HL-60 (cell line): ENCODE results near the genes FAM114A1, WDR19 and CHRNA9.

GRCh38 chr4:38654068-38654750 is 9.8 kb upstream of the KLF3 start:
- RRBS = no CpG with 5 or more reads among the region's 11 CpGs

DNA sequence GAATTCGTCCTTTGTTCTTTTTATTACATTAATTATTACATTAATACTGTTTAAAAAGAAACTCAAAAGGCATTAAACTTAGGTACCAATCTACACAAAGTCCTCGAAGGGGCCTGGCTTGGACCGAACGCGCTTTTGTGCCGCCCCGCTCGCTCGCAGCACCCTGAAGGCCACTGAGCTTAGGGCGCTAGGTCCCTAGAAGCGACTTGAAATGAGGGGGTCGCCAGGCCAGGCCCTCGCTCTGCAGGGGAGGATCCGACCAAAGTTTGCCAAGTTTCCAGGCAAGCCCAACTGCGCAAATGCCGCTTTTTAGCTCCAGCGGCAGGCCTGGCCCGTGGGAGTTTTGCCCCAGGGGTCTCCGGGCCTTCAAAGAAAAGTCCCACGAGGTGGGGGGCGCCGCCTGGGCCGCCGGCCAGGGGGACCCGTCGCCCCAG is 1.1 kb upstream of the KLF3 start:
- RRBS = 5% methylated on average over 8 of the region's 26 CpGs

DNA sequence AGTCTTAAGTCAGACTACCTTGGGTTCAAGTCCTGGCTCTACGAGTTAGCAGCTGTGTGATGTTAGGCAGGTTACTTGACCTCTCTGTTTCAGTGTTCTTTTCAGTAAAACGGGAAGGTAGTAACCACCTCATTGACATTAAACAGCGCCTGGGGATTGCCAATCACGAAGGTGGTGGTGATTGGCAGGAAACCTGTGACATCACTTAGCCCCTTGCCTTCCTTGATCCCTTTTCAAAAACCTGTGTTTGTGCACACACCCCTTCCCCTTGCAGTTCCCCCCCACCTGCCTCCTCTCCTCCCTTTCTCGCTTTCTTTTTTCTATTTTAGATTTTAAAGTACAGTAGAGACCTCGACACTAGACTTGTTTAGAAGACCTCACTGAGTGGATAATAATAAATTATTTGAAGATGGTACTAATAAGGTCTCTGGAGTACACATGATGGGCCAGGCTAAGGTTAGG is 7.7 kb downstream of the KLF3 start:
- RRBS = no CpG with 5 or more reads among the region's 6 CpGs

DNA sequence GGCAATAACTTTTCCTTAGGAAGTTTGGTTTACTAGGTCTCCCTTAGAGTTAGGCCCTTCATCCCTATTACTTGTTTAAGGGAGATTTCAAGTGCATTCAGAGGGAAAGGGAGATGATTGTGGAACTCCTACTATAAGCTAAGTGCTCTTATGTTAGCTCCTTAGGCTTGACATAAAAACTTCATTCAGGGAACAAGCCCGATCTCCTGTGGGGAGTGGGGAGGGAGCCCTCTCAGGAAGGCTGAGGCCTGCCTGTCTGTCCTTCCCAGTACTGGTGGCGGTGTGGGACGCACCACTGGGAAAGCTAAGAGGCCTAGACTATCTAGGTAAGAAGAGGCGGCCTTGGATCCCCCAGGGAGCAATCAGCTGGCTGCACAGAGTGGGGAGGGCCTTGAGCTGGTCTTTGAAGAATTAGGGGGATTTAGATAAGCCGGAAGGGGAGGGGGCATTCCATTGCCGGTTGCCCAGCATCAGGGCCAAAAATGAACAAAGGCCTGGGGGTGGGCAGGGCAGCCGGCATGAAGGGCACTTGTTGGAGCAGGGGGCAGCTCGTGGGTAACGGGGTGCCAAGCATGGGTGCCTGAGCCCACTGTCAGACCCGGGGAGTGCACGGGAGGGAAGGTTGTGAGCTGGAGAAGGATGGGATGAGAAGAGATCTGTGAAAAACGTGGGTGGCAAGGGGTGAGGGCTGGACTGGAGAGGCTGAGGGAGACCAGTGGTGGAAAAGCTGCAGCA is 8.3 kb downstream of the KLF3 start:
- RRBS = 98% methylated on average over 3 of the region's 12 CpGs

- RRBS = no CpG with 5 or more reads among the region's 7 CpGs
Observed at GRCh38 chr4:38699175-38700007, 35.4 kb downstream of the KLF3 start.

DNA sequence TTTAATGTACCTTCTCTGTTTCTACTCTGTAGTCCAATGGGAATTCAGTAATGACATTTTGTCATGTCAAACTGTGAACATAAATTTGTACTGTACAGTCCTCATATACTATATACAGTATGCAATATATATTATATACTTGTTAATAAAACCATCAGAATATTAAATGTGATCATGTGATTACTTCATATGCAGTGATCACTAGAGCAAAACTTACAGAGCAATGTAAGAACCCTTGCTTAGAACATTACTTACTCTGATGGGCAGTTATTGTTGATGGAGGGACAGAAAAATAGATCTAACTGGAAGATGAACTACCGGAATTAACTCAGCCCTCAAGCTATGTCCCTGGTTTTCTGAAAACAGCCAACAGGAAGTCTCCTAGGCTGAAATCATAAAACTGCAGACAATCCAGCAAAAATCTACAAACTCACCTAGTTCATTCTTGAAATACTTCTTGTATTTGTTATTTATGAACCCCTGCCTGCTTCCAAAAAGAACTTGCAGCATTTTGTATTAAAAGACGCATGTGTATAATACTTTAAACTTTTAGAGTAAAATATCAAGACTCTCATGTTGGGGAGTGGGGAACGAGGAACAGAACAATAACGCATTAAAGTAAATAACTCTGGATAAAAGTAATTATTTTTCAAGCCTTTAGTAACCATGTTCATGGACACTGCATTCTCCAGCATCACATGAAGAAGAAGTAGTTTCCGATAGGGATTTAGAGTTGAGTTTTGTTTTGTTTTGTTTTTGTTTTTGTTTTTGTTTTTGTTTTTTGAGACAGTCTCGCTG is 37.1 kb downstream of the KLF3 start:
- RRBS = no CpG with 5 or more reads among the region's 6 CpGs

- RRBS = 2% methylated on average over 25 of the region's 56 CpGs
Observed at GRCh38 chr4:38867281-38867898, at the start of gene FAM114A1. Gene FAM114A1 (plus strand): TSS chr4:38867806.

DNA sequence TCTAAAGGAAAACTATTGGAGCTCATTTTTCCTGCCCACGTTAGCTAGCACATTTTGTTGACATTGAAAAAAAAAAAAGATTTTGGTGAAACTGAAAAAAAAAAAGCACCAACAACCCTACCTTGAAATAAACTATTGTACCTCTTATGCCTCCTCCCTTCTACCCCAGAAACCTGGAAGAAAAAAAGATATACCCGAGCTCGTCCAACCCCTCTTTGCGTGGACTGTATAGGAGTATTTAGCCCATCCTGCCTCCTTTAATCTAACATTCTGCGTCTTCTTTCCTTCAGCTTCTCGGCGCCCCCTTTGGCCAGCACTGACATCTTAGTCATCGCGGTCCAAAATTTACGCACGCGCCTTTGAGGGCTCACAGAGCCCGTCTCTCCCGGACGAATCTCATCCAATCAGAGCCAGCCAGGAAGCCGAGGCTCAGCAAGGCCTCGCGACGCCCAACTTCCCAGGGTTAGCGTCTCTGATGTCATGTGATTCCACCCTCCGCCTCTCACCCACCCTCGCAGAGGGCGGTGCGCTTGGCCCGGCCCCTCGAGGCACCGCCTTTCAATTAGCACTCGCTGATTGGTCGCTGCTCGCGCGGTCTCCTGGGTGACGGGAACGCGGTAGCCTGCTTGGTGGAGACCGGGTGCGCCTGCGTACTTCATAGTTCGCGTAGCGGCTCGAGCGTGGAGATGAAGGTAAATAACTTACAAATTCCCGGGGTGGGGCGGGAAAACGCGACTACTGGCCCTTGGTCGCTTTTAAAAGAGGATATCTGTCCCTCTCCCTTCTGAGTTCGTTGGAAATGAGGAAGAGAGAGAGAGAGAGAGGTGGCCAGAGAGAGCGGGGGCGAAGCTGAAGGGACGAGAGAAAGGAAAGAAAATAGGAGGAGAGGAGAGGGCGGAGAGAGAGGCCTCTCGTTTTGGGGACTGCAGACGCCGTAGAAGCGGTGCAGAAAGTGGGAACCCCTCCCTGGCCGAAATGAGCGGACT is at the start of gene WDR19:
Gene WDR19, plus strand, starts transcription at position 658 of the 986 bp plus-strand sequence.
- RRBS = 2% methylated on average over 15 of the region's 59 CpGs

DNA sequence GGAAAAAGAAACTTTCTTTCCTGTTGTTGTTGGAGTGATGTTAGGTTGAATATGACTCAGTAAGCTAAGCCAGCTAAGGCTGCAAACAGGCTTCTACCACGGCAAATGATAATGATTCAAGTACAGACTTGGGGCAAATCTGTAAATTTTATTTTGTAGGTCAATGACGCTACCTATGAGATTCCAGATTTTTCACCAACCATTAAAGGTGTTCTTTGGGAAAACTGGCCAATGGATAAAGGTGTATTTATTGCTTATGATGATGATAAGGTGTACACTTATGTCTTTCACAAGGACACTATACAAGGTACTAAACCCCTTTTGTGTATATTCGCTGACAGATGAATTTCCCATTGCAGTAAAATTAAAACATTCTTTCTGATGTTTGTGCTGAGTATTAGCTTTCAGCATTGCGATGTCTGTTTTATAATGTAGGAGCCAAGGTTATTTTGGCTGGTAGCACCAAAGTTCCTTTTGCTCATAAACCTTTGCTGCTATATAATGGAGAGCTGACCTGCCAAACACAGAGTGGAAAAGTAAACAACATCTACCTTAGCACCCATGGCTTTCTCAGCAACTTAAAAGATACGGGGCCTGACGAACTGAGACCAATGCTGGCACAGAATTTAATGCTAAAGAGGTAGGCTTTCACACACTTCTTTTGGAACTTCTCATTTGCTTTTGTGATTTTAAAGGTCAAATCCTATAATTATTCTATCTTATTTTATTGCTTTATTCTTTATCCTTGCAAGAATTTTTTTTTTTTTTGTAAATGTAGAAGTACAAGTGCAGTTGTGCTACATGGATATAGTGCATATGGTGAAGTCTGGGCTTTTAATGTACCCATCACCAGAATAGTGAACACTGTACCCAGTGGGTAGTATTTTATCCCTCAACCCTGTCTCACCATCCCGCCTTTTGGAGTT is 46.0 kb downstream of the WDR19 start:
- RRBS = no CpG with 5 or more reads among the region's 7 CpGs

GRCh38 chr4:39469241-39470292 is 10.7 kb downstream of the LIAS start:
- RRBS = no CpG with 5 or more reads among the region's 5 CpGs

- RRBS = no CpG with 5 or more reads among the region's 6 CpGs
Observed at GRCh38 chr4:39866402-39867171, 111.1 kb downstream of the PDS5A start.

DNA sequence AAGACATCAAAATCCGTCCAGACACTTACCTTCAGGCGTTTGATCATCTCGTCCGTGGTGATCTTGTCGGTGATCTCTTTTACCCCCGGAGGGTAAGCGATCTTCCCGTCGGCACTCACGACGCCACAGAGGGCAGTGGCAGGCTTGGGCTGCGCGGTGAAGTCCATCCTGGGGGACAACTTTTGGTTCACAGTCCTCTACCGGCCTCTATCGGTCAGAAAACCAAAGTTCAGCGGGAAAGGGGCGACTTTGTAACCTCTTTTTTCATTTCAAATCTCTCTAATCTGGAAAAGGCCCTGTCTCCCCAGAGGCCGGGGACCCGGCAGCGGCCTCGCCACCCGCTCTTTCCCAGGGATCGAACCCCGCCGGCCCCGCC is 1.3 kb downstream of the PDS5A start:
- RRBS = 5% methylated on average over 16 of the region's 26 CpGs

DNA sequence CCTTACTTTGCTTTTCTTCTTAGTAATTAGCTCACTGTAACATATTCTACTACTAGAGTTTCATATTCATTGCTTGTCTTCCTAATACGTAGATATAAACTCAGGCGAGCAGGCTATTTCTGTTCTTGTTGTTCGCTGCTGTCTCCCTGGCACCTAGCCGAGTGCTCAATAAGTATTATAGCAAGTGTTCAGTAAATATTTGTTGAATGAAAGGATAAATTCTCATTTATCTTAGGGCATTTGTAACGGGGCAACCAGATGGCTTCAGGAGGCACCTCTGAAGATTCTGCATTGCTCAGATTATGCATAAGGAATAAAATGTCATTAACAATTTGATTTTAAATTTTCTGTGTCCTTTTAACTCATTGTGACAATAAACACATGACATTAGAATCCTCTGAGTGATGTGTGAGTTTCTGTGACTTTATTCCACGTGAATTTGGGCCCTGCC is 6.7 kb upstream of the RHOH start:
- RRBS = no CpG with 5 or more reads among the region's 6 CpGs

DNA sequence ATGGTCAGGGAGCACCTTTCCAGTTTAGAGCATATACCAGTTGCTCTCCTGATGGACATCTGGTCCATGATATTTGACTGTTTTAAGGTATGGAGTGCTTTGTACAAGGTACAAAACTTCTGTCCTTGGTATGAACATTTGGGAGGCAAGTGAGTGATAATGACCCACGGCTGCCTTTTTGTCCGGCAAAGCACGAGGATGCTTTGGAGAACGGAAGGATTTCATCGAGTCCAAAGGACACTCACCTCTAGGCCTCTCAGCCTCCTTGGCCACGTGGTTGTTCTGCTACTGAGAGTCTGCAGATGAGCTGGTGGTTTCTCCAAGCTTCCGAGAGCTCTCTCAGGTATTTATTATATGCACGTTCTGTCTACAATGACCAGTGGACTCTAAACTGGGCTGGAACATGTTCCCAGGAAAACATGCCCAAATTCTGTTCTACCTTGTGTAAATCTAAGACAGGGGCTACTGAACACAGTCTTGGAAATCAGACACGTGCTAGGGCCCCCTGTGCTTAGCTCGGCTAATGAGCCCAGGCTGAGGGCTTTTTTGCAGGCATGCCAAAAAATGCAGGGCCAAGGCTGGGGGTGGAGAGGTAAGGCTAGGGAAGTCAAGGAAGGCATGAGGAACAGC is 21.2 kb downstream of the RHOH start:
- RRBS = no CpG with 5 or more reads among the region's 10 CpGs

- RRBS = no CpG with 5 or more reads among the region's 9 CpGs
Observed at GRCh38 chr4:40307540-40308195, 27.5 kb upstream of the CHRNA9 start.

DNA sequence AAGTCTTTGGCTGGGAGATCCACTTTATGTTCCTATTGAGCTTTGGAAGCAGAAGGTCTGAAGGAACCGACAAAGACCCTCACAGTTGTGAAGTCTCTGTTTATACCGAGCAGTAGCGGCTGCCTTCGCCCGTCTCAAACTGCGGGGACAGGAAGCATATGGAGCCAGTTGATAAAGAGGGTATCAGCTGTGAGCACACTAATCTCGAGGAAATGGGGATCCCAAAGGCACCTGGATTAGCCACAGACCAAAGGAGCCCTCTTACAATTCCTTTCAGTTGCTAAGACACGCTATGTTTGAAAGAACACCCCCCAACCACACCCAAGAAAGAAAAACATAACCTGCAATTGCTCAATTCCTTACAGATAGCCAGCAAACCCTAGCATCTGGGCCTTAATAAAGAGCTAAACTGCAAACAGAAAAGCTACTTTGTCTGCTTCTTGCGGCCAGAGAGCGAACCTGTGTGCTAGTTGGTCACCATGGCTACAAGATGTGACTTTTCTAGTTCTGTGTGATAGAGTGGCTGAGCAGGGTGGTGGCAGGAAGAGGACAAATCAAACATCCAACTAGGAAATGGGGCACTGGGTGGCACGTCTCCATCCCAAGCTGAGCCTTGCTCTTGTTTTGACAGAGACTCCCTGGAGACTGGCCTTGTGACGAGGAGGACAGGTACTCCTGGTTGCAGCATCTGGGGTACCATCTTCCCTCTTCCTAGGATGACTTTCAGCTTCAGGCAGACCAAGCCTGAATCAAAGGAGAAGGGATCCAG is 23.2 kb upstream of the CHRNA9 start:
- RRBS = no CpG with 5 or more reads among the region's 12 CpGs

GRCh38 chr4:40333713-40334140 is 1.4 kb upstream of the CHRNA9 start:
- RRBS = no CpG with 5 or more reads among the region's 7 CpGs

GRCh38 chr4:40334548-40335073 is 522 bp upstream of the CHRNA9 start:
- RRBS = no CpG with 5 or more reads among the region's 6 CpGs

- RRBS = 88% methylated on average over 1 of the region's 11 CpGs
Observed at GRCh38 chr4:40335074-40335947, at the start of gene CHRNA9. Gene CHRNA9 (plus strand): TSS chr4:40335333.